Keratinocyte (primary cell): ENCODE measurements around a stretch of chr12.

DNA sequence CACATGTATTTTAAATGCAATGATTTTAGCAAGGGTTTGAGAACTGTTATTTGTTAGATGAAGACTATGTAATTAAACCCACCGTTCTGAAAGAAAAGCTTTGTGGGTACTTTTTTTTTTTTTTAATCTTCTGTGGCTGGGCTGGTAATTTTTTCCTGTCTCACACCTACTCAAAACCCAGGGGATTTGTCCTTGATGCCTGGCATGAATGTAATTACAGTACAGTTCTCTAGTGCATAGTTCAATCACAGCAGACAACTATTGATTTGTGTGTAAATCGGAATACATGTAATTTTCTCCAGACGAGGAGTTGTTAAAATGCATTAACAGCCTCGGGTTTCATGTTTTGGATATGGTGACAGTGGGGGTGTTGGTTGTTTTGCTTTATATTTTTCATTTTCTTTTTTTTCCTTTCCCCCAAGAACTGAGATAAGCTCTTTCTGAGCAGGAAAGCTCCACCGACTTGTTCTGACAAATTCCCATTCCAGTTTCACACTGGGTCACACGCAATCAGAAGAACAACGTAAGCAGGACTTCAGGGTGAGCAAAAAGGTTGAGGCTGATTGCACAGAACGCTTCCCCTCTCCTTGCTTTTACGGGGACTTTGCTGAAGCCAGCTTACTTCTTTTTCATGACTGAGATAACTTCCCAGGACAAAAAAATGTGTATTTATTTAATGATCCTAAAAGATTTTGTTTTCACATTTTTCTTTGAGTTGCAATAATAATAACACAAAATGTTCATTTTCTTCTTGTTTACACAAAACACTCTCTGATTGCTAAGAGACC, 206.3 kb downstream of the NAP1L1 start:
CAGE:
- cytosol, long polyA minus RNA = no peak
- cytosol, long polyA plus RNA = no peak
- long polyA plus RNA = no peak
- nucleus, long polyA minus RNA = no peak
- nucleus, long polyA plus RNA = no peak

GRCh38 chr12:76020168-76020699, 64.3 kb downstream of the NAP1L1 start:
CAGE:
- cytosol, long polyA minus RNA = no peak
- cytosol, long polyA plus RNA = no peak
- long polyA plus RNA = no peak
- nucleus, long polyA minus RNA = no peak
- nucleus, long polyA plus RNA = no peak

DNA sequence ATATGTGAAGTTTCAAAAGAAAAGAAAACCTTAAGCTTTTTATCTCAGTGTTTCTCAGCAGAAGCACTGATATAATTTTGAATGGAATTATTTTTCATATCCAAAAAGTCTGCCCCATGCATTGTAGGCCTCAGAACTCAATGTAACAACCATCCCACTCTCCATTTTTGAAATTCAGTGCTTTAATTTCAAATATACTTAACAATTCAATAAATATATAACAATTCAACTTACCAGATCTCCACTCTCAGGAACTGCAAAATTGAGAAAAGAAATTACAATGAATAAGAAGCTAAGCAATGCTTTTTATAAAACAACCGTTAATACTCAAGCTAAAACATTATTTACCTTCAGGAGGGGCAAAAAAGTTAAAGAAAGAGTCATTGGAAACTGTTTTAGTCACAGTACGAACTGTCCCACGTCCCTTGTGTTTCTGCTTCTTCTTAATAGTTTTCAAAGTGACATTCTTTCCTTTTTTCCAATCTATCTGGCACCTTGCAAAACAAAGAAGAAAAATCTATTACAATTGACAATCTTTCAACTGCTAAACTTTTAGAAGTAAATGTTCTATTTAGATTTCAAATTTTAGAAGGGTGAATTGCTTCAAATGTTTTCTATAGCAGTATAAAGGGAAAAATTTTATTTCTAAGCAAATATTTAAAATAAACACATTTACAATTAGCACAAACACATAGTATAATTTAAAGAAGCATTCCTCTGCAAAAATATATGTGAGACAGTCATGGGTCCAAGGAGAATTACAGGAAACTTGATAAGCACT, 31.4 kb downstream of the NAP1L1 start:
CAGE:
- cytosol, long polyA minus RNA = no peak
- cytosol, long polyA plus RNA = no peak
- long polyA plus RNA = no peak
- nucleus, long polyA minus RNA = no peak
- nucleus, long polyA plus RNA = no peak

CAGE:
- cytosol, long polyA minus RNA = no peak
- cytosol, long polyA plus RNA = no peak
- long polyA plus RNA = no peak
- nucleus, long polyA minus RNA = no peak
- nucleus, long polyA plus RNA = no peak
Observed at GRCh38 chr12:76373606-76374463, 25.6 kb upstream of the BBS10 start.

DNA sequence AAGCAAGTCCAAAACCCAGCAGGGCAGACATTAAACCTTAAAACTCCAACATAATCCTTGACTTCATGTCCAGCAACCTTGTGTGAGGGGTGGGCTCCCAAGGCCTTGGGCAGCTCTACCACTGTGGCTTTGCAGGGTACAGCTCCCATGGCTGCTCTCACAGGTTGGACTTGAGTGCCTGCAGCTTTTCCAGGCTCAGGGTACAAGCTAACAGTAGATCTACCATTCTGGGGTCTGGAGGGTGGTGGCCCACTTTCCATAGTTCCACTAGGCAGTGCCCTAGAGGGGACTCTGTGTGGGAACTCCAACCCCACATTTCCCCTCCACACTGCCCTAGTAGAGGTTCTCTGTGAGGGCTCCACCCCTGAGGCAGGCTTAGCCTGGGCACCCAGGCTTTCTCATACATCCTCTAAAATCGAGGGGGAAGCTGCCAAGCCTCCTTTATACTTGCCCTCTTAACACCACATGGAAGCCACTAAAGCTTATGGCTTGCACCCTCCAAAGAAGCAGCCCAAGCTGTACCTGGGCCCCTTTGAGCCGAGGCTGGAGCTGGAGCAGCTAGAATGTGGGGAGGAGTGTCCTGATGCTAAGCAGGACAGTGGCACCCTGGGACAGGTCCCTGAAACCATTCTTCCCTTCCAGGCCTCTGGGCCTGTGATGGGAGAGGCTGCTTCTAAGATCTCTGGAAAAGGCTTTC, 41.2 kb downstream of the OSBPL8 start:
CAGE:
- cytosol, long polyA minus RNA = no peak
- cytosol, long polyA plus RNA = no peak
- long polyA plus RNA = no peak
- nucleus, long polyA minus RNA = no peak
- nucleus, long polyA plus RNA = no peak

CAGE:
- cytosol, long polyA minus RNA = no peak
- cytosol, long polyA plus RNA = no peak
- long polyA plus RNA = no peak
- nucleus, long polyA minus RNA = no peak
- nucleus, long polyA plus RNA = no peak
Observed at GRCh38 chr12:76542765-76543190, 16.8 kb downstream of the OSBPL8 start.

DNA sequence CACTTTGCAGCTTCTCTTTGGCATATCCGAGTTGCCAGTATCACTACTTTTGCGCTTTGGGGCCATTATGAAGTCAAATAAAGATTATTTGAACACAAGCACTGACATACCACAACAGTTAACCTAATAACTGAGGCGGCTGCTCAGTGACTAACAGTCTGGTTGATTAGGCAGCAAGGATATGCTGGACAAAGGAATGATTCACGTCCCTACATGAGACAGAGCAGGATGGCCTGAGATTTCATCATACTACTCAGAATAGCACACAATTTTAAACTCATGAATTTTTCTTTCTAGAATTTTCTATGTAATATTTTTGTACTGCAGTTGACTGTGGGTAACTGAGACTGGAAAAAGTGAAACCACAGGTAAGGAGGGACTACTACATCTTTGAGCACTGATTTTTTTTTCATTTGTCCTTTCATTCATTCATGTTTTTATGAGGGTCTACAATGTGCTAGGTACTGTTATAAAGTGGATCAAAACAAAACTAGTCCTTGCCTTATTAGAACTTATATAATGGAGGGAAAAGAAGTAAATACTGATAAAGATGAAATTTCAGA, 57.0 kb upstream of the E2F7 start:
CAGE:
- cytosol, long polyA minus RNA = no peak
- cytosol, long polyA plus RNA = no peak
- long polyA plus RNA = no peak
- nucleus, long polyA minus RNA = no peak
- nucleus, long polyA plus RNA = no peak

CAGE:
- cytosol, long polyA minus RNA = no peak
- cytosol, long polyA plus RNA = no peak
- long polyA plus RNA = no peak
- nucleus, long polyA minus RNA = no peak
- nucleus, long polyA plus RNA = no peak
Observed at GRCh38 chr12:77178786-77179100, 113.4 kb upstream of the E2F7 start.

DNA sequence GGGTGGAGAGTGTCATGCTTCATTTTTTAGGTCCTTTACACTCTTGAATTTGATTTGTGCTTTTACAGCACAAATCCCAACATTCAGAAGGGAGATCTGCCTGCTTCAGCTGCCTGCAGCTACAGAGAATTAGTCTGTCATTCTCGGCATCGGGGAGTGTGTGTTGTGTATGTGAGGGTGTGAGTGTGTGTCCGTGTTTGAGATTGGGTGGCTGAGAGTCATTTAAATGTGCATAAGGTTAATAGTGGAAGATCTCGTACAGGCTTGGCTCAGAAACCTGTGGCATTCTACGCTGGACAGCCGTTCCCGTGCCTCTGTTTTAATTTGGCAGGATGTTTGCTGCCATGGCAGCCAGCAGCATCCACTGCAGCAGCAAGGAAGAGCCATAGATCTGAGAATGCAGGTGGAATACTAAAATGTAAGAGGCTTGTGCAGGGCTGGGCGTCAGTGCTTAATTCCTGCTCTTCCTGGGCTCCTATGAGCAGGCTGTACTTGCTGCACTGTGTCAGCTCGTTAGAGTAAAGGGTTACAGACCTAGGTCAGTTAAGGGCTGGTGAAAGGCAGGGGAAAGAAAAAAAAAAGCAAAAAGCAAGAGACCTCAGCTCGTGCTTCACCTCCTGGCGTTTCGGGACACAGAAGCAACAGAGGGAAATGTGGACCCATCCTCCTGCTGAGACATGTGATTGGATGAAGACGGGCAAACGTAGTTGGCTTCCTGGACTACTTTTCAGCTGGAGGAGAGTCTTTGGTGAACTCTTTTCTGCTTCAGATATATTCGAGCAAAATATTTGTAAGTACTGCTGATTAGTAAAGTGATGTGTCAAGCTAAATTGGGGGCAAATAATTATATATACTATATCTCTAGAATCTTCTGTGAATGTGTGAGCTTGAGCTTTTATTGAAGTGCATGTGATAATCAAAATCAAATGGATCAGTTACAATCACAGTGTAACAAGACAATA, 205.5 kb downstream of the NAV3 start:
CAGE:
- cytosol, long polyA minus RNA = no peak
- cytosol, long polyA plus RNA = no peak
- long polyA plus RNA = no peak
- nucleus, long polyA minus RNA = no peak
- nucleus, long polyA plus RNA = no peak

DNA sequence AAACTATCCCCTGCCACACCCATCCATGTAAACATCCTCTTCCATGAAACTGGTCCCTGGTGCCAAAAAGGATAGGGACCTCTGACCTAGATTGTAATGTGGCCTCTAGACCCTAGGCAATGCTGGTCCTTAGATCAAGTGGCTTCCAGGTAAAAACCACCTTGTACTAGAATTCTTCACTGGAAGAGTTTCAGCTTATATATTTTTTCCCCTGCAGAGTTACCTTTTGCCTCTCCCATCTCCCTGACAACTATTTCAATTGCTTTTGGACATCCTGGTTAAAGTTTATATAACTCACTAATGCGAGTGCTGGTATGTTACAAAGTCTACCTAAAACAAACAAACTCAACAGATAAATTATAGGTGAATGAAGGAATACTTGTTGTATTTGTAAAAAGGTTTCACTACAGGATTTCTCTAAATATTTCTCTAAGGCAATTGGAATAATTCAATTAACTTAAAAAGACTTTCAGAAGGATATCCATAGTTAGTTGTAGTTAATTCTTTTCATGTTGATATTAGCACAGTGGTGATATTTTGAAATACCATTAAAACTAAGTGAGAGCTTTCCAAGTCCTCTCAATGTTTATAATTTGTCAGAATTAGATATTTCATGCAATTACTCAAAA, 462.6 kb downstream of the NAV3 start:
CAGE:
- cytosol, long polyA minus RNA = no peak
- cytosol, long polyA plus RNA = no peak
- long polyA plus RNA = no peak
- nucleus, long polyA minus RNA = no peak
- nucleus, long polyA plus RNA = no peak

CAGE:
- cytosol, long polyA minus RNA = no peak
- cytosol, long polyA plus RNA = no peak
- long polyA plus RNA = no peak
- nucleus, long polyA minus RNA = start-site peak on the minus strand at chr12:79672726-79672865, 24 reads
- nucleus, long polyA plus RNA = no peak
Observed at GRCh38 chr12:79672263-79672994, 18.3 kb downstream of the PAWR start.

DNA sequence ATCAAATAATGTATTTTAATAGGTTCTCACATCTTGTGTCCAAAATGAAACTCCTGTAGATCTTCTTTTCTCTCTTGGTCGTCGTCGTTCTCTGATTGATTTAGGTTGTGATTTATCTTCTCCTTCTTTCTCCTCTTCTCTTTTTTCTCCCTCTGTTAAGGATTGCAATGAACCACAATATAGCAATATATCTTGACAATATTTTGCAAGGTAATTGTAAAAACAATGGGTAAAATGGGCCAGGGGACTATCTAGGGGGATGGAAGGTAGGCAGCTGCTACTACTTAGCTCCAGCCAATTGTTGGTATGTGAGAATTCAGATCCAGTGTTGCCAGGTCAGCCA, 104.8 kb upstream of the PAWR start:
CAGE:
- cytosol, long polyA minus RNA = start-site peak on the minus strand centred at position 146 of the sequence, 10 bp wide, 20 reads
- cytosol, long polyA plus RNA = no peak
- long polyA plus RNA = no peak
- nucleus, long polyA minus RNA = no peak
- nucleus, long polyA plus RNA = no peak

DNA sequence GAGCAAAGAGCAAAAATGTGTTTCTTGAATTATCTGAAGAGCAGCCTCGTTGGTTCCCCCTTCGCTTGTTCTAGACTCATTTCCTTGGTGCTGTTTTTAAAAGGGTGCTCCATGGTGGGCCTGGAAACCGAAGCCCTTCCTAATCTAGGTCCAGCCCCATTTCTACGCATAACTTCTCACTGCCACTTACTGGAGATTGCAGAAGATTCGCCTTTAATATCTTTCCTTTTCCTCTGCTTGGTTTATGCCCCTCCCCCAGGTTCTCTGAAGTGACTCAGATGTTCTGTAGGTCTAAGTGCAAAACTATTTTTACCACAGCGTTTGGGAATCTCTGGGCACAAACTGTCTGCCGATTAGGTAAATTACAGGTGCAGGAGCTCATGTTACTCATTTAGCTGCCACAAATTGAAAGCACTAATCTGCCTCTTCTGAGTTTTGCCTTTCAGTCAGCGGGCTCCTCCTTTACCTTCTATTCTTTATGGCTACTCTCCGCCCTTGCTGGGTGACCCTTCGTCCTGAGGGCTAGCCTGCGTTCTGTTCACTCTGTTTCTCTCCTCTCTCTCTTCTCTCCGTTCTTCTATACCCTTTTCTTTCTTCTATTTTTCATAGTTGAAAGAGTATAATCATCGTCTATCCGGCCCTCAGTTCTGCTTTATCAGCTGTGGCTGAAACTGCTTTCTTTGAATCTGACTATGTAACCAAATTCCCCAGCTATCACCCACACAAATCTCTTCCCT, 4.5 kb upstream of the MYF6 start:
CAGE:
- cytosol, long polyA minus RNA = no peak
- cytosol, long polyA plus RNA = no peak
- long polyA plus RNA = no peak
- nucleus, long polyA minus RNA = no peak
- nucleus, long polyA plus RNA = no peak

GRCh38 chr12:81080374-81080966, 2.6 kb downstream of the ACSS3 start:
CAGE:
- cytosol, long polyA minus RNA = no peak
- cytosol, long polyA plus RNA = no peak
- long polyA plus RNA = no peak
- nucleus, long polyA minus RNA = no peak
- nucleus, long polyA plus RNA = no peak

GRCh38 chr12:81083742-81084569, 6.1 kb downstream of the ACSS3 start:
CAGE:
- cytosol, long polyA minus RNA = no peak
- cytosol, long polyA plus RNA = no peak
- long polyA plus RNA = no peak
- nucleus, long polyA minus RNA = no peak
- nucleus, long polyA plus RNA = no peak

GRCh38 chr12:81758158-81759023, 759 bp downstream of the PPFIA2 start:
CAGE:
- cytosol, long polyA minus RNA = no peak
- cytosol, long polyA plus RNA = no peak
- long polyA plus RNA = no peak
- nucleus, long polyA minus RNA = no peak
- nucleus, long polyA plus RNA = no peak

DNA sequence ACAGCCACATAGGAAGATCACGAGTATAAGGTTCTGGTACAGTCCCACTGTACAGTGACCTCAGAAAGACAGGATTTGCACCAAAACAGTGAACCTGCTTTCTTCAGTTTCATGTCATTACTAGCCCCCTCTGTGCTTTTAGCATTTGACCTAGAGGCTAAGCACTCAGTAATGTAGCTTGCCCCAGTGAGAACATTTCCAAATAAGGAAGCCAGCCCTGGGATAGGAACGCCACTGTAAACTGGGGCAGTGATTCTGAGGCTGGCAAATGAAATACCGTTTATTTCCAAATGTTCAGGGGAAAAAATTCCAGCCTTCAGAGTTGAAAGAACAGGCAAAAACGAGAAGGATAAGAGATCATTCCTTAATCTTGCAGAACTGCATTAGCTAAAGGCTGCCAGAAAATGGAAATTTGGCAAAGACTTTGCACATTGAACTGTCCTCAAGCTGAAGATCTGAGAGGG, 41.8 kb upstream of the PPFIA2 start:
CAGE:
- cytosol, long polyA minus RNA = no peak
- cytosol, long polyA plus RNA = no peak
- long polyA plus RNA = no peak
- nucleus, long polyA minus RNA = no peak
- nucleus, long polyA plus RNA = no peak

CAGE:
- cytosol, long polyA minus RNA = no peak
- cytosol, long polyA plus RNA = no peak
- long polyA plus RNA = no peak
- nucleus, long polyA minus RNA = no peak
- nucleus, long polyA plus RNA = no peak
Observed at GRCh38 chr12:82357710-82358056, 504 bp downstream of the CCDC59 start.

DNA sequence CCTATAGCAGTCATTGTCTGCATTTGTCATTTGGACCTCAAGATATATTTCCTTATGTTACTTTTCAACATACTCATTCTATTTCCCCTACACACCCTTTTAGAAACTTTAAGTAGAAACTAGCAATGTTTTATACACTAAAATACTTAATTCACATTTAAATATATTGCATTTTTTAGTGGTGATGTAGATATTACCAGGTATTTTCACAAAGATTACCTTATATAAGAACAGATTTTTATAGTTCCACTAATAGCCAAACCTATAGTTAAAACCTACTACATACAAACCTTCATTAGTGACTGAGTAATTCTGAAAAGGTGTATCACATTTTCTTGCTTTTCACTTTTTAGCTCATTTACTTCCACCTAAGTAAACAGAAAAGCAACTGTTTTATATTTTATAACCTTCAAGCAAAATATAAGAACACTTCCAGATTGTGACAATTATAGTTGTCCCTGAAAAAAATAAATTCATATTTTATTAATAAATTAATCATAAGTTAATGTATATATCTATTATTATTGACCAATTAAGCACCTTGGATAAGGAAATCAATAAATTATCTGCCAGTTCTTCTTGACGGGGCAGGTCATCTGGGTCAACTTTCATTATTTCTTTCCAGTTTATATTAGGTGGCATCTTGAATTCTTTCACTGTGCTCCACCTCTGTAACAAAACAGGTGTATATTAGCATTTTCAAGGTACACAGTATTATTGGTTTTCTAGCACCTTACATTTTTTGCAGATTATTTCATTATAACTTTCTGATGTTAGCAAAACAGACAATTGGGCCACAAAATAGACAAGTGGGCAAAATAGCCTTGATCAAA, 1.0 kb downstream of the CEP290 start:
CAGE:
- cytosol, long polyA minus RNA = start-site peak on the minus strand centred at position 619 of the sequence, 38 bp wide, 17 reads
- cytosol, long polyA plus RNA = no peak
- long polyA plus RNA = no peak
- nucleus, long polyA minus RNA = start-site peak on the minus strand centred at position 319 of the sequence, 46 bp wide, 42 reads; start-site peak on the minus strand centred at position 618 of the sequence, 96 bp wide, 30 reads
- nucleus, long polyA plus RNA = no peak

GRCh38 chr12:88142615-88143237, 619 bp downstream of the TMTC3 start:
CAGE:
- cytosol, long polyA minus RNA = no peak
- cytosol, long polyA plus RNA = no peak
- long polyA plus RNA = no peak
- nucleus, long polyA minus RNA = no peak
- nucleus, long polyA plus RNA = no peak